NT2/D1 (cell line): ENCODE measurements around a stretch of chr4.

DNA sequence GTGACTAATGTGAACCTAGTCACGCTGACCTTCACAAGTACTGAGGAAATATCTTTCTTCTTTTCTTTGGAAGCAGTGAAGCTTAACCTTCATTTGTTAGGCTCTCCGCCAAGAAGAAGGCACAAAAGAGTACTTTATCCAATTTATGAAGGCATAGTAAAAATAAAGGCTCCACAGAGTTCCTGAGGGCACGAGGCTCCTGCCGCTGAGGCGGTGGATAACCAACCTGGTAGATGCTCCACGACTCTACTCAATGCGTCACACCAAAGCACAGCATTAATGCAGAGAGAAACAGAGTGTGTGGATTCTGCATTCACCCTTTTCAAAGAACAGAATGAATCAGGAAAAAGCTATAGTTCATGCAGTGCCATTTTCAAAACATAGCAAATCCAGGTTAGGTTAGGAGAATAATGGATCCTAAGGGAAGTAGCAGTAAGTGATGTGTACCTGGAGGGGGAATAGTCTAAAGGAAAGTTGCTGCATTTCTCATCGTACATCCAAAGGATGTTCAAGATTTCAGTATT, 475.5 kb upstream of the SLIT2 start:
- RRBS, 2 experiments, result no CpG with 5 or more reads among the region's 8 CpGs

DNA sequence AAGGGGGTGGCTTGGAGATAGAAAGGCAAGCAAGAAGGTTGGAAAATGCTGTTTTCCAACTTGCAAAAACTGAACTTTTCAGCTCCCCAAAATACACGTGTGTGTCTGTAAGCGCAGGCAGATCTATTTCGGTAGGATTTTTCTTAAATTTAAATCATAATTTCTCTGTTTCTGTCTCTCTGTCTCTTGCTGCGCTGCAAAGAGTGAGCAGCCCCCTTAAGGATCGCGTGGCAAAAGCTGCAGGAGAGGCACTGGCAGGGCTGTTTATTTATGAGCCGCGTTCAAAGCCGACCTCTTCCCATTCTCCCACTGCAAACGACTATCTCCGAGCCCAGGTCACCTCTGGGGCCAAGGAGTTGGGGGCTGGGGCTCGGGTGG, 433 bp upstream of the SLIT2 start:
- RRBS, 2 experiments, result no CpG with 5 or more reads among the region's 12 CpGs

DNA sequence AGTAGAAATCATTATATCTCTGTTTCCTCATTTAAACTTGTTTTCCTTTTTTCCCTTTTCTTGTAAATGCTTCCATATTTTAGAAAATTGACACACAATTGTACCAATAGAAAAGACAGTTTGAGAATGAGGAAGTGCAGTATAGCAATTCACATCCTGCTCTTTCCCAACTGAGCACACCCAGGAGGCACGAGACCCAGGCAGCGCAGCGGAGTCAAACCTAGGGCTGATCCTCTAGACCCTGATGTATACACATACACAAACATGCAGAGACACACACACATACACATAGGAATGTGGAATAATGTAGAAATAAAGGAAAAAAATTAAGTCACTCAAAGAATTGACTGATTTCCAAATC, 74.8 kb upstream of the PACRGL start:
- RRBS, 2 experiments, result no CpG with 5 or more reads among the region's 3 CpGs

GRCh38 chr4:22237852-22238635, 277.8 kb downstream of the ADGRA3 start:
- RRBS, 2 experiments, result 97% methylated on average over 3 of the region's 10 CpGs; no CpG with 5 or more reads in 1 of the 2 experiments

DNA sequence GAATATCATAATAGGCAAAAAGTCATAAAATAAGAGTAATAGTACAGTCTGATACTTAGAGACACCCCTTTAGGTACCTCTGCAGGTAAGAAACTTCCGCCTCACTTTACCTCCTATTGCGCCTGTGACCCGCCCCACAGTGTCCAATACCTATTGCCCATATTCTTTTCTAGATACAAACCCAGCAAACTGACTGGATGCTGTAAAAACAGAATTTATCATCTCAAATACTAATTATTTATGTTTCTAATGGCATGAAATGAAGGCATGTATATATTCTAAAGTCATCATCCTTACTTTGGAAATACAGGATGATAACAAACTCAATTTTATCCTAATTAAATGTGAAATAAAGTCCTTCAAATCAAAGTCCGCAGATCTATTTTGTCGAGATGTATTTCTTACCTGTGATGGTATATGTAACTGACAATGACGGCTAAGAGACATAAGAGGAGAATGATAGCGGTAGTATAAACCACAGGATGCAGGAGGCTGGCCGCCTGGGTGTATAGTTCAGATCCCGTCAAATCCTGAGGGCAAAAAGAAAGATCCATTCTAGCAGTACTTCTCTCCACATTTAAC, 113.5 kb downstream of the ADGRA3 start:
- RRBS, 2 experiments, result no CpG with 5 or more reads among the region's 9 CpGs

DNA sequence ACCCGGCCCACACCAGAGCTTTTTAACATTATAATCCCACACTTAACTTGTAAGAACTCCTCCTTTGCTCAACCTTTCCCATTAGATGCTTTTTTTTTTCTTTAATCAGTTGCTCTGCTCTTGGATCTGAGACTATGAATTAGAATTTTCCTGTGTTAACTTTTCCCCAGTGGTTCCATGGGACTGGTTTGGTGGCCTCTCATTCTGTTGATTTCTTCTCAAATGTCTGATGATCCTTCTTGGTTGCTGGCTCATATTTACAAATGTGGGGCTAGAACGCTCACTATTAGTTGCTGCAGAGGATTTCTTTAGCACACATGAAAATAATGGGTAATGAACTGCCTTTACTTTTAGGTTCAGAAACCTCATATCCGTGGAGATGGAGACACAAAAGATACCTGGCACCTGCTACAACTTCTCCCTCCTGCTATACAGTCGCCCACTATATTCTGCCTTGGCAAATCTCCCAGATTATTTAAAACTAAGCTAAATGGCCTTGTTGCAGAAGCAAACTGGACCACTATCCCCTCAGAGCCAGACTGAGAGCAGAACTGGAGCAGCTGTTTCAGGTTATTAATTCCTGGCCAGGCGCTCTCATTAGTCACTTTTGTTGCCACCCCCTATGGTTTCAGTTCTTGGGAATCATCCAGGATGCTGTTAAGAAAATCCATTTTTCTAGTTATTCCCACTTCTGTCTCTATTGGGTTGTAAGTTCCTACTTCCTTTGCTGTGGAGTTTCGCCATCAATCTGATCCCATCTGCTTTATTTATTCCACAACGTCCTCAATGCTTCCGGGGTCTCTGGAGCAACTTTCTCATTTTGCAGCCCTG, 30.3 kb downstream of the ADGRA3 start:
- RRBS, 2 experiments, result no CpG with 5 or more reads among the region's 8 CpGs

DNA sequence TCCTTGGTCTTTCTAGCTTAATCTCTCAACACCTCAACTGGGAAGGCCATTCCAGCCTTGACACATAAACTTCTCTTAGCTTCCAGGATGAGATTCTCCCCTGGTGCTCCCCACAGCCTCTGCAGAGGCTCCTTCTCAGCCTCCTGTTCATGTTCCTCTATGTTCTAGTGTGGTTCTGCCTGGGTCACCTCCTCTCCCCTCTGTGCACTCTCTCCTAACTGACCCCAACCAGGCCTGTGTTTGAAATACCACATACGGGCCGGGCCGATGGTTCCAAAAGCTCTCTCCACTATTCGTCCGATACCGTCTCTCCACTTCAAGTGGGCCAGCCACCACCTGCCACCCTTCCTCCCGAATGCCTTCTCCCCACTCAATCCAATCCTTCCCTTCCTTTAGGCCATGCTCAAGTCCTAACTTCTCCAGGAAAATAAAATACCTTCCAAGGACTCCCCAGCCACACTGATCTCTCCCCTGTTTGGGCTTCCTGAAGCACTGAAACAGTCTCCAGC, 5.5 kb downstream of the ADGRA3 start:
- RRBS, 2 experiments, result no CpG with 5 or more reads among the region's 7 CpGs

DNA sequence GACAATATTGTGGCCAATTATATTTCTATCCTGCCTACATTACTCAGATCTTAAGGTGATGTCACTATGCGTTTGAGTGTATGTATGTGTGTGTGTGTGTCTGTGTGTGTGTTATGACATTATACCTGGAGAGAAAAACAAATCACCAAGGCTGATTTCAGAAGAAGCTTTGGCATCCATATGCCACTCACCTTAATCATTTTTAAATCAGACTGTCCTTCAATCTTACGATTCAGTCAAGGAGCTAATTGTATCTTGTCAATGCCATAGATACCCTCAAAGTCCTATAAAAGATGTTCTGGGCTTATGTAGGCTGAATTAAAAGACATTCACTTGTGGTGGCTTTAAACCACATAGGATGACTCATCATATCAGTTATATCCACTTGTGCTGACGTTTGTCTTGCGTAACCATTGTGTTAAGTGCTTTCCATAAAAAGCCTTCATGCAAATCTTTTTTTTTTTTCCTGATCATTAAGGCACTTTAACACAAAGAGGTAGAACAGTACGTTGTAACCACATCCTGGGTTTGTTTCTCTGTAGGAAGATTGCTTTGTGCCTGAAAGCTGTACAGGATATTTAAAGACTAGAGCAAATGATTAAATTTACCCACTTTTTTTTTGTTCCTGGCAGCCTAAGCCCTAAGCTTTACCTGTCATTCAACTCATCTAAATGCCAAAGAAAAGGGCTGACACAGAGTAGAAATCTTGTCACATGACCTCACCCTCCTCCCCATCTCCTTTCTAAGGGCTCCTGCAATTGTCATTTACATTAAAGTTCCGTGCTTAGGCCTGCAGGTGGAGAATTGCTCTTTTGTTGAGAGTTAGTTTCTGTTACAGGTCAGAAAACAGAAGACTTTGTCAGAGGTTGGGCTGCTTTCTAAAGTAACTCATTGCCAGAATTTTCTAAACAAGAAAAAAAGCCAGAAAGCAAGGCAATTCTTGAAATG, 555.9 kb downstream of the PPARGC1A start:
- RRBS, 2 experiments, result no CpG with 5 or more reads among the region's 6 CpGs

- RRBS, 2 experiments, result no CpG with 5 or more reads among the region's 1 CpG
Observed at GRCh38 chr4:23818935-23819671, 70.7 kb downstream of the PPARGC1A start.

- RRBS, 2 experiments, result no CpG with 5 or more reads among the region's 7 CpGs
Observed at GRCh38 chr4:23875048-23875723, 14.7 kb downstream of the PPARGC1A start.

GRCh38 chr4:23881542-23882030, 8.3 kb downstream of the PPARGC1A start:
- RRBS, 2 experiments, result no CpG with 5 or more reads among the region's 6 CpGs

DNA sequence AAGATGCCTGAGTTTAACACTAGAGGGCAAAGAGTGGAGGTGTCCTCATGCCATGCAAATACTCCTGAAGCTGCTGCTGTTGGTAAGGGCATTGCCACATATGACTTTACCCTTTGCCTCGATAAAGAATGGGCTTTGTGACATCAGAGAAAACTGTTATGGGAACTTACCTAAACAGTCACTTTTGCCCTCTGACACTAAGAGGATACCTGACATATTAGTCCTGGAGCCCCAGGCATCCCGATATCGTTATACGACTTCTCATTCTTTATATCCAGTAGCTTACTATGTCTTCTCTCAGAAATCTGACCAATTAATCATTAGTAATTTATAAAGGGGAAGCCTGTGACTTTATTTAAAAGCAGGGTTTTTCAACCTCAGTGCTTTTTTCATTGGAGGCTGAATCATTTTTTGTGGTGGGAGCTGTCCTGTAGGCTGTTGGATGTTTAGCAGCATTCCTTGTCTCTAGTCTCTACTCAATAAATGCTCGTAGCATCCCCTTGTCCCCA, 7.8 kb downstream of the PPARGC1A start:
- RRBS, 2 experiments, result no CpG with 5 or more reads among the region's 5 CpGs

DNA sequence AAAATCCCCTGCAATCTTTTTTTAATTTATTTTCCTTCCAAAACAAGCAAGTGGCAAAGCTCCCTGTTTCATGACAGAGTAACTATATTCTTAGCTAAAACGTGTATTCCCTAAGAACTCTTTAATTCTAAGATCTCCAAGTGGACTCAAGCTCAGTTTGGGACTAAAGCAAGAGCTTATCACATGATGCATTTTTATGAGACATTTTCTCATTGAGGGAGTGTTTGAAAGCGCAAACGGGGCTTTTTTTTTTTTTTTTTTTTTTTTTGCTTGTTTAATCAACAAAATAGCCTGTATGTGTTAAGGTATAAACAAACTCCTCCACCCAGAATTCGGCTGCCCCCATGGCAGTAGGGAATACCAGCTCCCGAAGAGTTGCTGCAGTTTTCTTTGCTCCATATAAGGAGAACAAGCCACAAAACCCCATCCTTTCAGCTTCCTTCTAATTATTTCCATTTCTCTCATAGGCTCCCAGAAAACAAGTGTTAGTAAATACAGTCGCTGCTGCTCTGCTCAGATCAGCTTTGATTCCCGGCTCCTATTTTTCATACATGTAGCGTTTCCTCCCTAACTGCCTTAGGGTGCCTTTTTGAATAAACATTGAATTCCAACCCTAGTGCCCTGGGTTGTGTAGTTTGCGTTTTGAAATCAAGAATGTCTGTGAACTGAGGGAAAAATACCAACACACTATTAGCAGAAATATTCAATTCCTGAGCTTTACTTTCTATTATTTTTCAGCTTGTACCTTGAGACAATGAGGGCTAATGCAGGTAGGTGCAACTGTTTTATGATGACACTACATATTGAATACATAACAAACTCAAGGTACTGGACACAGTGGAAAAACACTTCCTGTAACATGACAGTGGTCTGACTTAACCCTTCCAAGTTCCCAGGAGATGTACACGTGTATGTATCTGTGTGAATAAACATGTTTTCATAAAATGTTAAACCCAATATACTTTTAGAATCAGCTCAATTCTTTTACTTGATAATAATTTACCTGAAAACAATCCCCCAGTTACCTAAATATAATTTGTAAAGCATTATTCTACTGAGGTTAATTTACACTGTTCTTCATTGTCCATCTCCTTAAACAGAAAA, 865 bp upstream of the PPARGC1A start:
- RRBS, 2 experiments, result no CpG with 5 or more reads among the region's 10 CpGs

DNA sequence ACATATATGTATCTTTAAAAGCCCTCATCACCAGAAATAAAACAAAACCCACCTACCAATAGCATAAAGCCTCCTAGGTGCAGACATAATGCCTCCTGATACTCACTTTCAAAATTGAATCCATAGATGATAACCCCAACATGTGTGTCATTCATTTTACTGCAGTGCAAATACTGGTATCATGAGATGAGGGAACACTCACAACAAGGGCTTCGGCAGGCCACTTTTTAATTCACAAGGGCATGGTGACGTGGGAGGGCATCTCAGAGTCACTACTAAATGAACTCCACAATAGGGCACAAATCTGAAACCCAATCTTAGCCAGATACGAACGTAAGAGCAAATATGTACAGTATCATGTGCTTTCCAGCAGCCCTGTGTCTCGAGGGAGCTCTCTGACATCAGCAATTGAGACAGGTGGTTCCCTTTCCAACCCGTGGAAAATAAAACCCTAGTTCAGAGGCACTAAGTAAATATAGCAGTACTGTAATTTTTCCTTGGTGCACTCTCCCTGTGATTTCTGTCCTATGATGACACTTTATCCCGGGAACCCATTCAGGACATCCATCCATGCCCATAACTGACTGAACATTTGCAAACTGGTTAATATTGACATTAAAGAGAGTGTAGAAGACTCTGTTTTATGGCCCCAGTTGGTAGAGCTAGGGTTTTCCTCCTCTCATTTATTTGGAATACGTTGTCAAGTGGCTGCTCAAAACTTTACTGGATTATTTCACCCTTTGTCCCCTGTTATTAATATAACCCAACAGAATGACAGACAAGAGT, 14.2 kb upstream of the PPARGC1A start:
- RRBS, 2 experiments, result no CpG with 5 or more reads among the region's 8 CpGs

DNA sequence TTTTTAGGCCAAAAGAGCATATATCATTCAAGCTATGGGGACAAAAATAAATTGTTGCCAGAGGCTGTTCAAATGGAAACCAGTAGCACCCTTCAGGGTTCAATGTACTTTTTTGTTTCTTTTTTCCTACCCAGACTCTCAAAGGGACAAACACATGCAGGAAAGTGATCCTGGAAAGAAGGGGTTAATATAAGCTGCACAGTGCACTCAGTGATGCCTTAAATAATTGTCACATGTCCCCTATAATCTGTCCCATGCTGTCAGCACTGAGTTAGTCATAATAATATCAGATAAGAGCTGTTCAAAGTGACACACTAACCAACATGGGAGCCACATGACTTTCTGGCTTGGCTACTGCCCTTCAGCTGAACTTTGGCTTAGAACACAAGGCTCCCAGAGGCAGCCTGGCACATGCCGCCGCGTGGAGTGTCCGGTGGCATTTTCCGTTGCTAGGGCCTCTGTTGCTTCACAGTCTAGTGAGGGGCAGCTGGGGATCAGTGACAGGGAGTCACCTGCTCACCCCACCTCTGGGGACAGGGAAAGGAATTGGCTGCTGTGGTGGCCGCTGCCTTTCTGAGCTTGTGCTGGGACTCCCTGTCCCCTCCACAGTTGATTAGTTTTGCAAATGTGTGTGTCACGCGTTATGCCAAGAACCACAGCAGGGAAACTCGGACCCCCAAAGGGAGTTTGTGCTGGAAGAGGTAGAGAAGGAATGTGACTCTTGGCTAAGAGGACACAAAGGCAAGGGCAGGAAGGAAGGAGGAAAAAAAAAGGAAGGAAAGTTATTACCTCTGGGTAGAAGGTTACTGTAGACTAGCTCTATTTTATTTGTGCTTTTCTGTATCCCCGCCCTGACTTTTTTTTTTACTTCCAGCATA, 41.0 kb upstream of the PPARGC1A start:
- RRBS, 2 experiments, result no CpG with 5 or more reads among the region's 10 CpGs

DNA sequence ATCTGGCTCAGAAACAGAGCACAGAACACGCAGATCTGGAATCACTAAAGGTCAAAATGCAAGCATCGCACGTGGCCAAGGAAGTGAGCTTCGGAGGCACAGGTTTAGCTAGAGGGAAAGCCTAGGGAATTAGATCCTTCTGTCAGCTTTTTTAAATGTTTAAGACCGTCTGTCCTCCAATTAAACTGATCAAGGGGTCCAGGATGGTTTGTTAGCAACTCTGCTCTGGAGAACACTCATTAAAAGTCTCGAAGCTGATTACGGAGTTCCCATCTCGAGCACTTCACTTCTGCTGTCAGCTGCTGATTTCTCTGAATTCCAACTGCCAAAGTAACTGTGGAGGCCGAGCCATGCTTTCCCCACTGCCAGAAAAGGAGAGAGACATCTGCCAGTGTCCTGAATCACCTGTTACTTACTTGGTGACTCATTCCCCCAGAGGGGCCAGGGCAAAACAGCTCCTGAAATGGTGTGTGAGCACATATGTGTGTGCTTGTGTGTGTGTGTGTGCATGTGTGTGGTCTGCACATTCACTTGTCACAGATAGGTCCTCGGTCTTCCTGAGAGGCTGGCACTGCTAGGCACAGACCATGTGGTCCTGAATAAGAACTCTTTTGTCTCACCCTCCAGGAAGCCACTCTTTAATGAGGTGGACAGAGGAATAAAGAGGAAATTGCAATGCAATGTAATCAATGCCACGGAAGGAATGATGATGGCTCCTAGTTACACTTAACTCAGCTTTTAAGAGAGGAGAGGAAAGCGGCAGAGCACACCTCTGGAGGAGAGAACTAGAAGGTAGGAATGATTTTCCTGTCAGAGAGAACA, 177.9 kb upstream of the PPARGC1A start:
- RRBS, 2 experiments, result no CpG with 5 or more reads among the region's 12 CpGs

- RRBS, 2 experiments, result no CpG with 5 or more reads among the region's 8 CpGs
Observed at GRCh38 chr4:24856694-24857153, 56.1 kb downstream of the CCDC149 start.

- RRBS, 2 experiments, result no CpG with 5 or more reads among the region's 12 CpGs
Observed at GRCh38 chr4:25235097-25235883, 1.5 kb downstream of the PI4K2B start.

DNA sequence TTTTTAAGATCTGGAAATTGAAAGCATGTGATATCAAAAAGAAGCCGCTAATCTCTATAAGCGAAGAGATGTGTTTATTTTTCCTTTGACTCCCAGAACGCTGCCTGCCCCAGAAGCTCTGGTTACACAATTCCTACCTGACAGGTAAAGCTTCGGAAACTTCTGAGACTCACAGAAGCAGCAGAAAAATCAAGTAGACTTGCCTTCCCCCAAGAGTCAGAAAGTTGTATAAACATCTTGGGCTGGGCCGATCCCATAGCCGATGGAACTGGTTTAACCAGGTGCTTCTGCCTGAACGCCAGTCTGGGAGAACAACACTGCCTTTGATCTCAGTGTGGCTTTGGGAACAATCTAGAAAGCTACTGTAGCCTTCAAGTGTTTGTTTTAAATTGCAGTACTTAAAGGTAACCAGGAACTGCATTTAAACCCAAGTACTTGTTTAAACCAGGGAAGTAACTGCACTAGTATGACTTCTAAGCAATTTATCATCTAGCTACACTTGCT, 12.7 kb upstream of the ZCCHC4 start:
- RRBS, 2 experiments, result no CpG with 5 or more reads among the region's 7 CpGs

- RRBS, 2 experiments, result no CpG with 5 or more reads among the region's 3 CpGs
Observed at GRCh38 chr4:25440397-25440677, 63.3 kb downstream of the ANAPC4 start.